Measurements from ENCODE around the genes FYTTD1 and LRCH3.

DNA sequence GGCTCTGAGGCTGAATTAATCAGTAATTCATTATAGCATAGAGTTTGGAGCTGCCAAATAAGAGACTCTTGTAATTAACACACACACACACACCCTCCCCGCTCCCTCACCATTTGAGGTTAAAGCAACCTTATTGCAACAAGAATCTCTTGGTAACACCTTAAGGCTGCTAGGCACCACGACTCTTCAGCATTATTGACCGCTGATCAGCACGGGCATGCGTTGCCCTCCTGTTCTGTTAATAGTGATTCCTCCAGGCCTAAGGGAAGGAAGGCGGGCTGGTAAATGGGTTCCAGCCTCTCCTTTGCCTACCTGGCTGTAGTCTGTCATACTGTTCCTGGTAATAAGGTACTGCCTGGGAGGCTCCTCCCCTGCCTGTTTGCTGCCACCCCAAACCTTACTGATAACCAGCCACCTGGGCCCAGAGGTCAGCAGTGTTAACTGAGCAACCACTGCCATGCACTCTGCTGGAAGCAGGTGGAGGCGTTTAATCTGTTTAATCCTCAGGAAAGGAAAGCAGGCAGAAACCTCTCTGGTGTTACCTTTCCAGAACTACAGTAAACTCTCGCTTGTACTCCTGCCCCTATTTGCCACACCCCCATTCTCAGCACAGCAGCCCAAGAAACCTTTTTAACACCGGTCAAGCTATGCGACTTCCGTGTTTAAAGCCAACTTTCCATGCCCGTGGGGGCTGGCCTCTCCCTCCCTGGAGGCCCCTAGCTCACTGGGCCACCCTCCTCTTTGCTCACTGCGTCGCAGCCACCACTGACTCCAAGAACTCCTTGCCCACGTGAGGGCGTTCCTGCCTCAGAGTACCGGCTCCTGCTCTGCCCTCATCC is 8.5 kb downstream of the BDH1 start:
- RRBS, result no CpG with 5 or more reads among the region's 17 CpGs

GRCh38 chr3:197654078-197654545 is 82.6 kb downstream of the RUBCN start:
- RRBS, result no CpG with 5 or more reads among the region's 46 CpGs

DNA sequence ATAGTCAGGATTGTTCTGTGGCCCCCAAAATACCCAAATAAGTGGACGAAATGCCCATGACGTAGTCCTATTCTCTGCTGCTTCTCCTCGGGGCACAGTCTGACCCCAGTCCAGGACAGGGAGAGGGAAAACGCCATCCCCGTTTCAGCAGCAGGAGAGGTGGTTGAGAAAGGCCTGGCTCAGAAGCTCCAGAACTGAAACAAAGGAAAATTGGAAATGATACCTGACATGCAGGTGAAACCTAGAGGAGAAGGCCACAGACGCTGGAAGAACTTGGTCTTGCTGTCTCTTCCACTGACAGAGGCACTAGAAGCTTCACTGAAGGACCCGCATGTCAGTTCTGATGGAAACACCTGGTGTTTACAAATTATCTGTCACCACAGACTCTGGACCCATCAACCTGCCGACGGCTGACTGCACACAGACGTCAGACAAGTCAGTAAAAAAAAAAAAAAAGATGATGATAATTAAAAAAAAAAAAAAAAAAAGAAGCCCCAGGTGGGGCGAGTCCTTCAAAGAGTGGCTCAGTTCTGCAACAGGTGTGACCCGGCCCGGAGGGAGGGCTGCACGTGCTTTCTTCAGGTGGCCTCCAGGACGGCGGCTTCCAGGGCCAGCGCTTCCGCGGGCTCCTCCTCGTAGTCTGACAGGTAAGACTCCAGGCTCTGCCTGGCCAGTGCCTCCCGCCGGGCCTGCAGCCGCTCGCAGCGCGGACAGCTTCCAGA is 62.1 kb downstream of the RUBCN start:
- RRBS, result no CpG with 5 or more reads among the region's 26 CpGs

DNA sequence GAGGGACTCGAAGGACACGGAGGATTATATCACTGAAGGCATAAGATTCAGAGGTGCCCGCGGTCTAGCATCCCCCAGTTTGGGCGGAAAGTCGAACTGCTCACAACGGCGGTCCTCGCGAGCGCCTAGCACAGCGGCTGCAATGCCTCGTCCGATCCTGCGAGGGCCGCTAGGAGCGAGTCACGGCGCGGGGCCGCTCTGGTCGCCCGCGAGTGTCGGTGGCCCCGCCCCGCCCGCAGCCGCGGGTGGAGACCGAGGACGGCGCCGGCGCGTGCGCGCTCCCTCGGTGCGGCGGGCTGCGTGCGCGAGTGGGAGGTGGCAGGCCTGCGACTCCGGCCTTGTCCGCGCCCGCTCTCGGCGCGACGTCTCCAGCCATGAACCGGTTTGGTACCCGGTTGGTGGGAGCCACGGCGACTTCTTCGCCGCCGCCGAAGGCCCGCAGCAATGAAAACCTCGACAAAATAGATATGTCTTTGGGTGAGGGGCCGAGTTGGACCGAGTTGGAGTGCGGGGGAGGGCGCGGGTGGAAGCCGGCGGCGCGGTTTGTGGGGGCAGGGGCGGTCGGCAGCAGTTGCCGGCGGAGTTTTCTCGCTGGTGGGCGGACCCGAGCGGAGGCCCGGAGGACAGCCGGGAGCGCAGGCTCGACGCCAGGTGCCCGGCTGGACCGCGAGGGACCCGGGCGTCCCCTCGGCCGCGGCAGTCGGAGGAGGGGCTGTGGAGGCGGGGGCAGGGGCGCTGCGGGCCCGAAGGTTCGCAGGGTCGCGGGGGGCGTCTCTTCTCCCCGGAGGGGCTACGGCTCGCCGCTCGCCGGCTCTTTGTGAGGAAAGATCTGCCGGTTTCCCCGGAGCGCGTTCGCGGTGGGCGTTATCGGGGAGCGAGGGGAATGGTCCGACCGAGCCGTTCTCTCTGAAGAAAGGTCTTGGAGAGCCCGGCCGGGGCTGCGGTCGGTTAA is at the start of gene FYTTD1:
TSS of gene FYTTD1 (plus strand) at position 286 of the 952 bp plus-strand sequence.
- RRBS, result 1% methylated on average over 55 of the region's 124 CpGs

GRCh38 chr3:197791147-197791839 is at the start of gene LRCH3:
TSS of gene LRCH3 (plus strand) at chr3:197791254.
- RRBS, result 2% methylated on average over 47 of the region's 75 CpGs

DNA sequence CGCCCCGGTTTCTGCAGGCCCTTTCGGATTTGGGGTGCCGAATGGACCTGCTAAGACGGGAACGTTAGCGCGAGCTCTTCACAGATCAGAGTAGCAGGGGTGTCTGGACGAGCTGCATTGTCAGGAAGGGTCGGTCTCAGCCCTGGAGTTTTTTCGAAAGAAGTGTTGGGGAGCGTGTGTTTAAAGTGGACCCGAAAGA is 685 bp downstream of the LRCH3 start:
- RRBS, result under 1% methylated on average over 2 of the region's 13 CpGs

- RRBS, result no CpG with 5 or more reads among the region's 6 CpGs
Observed at GRCh38 chr3:197848206-197848710, 57.2 kb downstream of the LRCH3 start.

GRCh38 chr3:197855509-197856243 is 64.6 kb downstream of the LRCH3 start:
- RRBS, result no CpG with 5 or more reads among the region's 14 CpGs

- RRBS, result no CpG with 5 or more reads among the region's 11 CpGs
Observed at GRCh38 chr3:197938470-197939069, 11.4 kb upstream of the RPL35A start.